ENCODE measurements around a stretch of chr9.

- RRBS, result no CpG with 5 or more reads among the region's 4 CpGs
Observed at GRCh38 chr9:121182272-121182873, 19.3 kb downstream of the RAB14 start.

- RRBS, result no CpG with 5 or more reads among the region's 5 CpGs
Observed at GRCh38 chr9:121240213-121240827, 27.6 kb upstream of the GSN start.

DNA sequence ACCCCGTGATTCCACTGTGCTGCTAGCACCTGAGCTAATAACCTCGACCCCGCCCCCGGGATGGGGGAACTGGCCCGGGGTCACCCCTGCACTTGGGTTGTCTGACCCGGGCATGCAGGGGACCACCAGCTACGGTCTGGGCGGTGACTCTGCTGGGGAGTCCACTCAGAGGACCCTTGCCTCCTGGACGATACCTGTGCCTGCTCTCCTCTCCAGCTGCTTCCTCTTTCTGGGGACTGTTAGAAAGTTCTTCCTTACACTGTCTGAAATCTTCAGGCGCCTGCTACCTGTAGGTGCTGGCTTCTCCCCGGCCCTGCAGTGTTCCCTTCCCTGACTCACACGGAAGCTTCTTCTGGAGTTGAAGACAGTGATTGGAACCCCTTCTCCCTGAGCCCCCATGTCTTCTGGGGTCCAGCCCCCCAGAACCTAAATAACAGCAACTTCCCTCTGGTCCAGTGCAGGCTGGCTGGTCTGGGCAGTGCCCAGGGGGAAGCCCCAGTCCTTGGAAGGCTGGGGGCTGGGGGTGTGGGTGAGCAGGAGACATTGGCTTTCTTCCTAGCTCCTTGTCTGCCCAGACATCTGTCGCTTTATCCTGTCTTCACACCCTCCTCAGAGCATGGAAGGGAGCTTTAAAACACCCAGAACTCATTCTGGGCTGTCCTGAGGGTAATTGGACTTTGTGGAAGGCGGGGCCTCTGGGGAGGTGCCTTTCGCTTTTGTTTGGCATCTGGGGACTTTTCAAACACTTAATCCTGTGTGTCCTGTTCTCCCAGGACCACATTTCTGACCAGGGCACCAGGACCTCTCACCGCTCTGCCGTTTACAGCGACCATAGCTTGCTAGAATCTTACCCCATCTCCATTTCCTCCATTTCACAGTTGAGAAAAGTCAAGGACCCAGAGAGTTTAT is 754 bp downstream of the GSN start:
- RRBS, result 3% methylated on average over 3 of the region's 18 CpGs

DNA sequence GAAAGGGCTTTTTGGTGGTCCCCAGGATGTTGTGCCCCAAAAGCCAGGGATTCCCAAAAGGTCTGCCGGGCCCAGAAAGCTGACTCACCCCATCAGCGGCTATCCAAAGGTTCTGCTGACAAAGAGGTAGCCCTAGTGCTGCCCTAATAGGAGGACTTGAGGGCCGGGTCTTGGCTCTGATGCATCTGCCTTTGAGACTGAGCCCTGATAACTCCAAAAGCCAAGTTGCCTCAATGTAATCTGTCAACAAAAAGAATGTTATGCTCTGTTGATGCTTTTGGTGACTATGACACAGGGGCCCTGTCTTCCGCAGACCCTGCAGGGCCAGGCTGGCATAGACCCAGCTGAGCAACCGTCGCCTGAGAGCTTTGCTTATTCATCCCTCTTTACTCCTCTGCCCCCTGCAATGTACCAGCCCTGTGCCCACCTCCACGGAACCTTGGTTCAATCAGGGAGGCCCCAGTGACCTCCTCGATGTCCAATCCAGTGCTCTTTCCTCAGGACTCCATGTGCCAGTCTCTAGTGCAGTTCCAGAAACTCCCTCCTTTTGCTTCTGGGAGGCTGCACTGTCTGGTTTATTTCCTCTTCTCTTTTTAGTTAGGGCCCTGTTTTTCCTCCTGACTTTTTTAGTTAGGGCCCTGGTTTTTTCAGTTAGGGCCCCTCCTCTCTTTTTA is 14.7 kb downstream of the GSN start:
- RRBS, result 68% methylated on average over 1 of the region's 8 CpGs

DNA sequence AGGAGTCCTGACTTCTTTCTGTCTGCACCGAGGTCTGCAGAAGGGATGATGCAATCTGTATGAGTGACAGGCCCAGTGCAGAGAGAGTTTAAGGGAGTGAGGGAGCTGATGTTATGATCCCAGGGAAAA is 21.8 kb downstream of the GSN start:
- RRBS, result no CpG with 5 or more reads among the region's 1 CpG

DNA sequence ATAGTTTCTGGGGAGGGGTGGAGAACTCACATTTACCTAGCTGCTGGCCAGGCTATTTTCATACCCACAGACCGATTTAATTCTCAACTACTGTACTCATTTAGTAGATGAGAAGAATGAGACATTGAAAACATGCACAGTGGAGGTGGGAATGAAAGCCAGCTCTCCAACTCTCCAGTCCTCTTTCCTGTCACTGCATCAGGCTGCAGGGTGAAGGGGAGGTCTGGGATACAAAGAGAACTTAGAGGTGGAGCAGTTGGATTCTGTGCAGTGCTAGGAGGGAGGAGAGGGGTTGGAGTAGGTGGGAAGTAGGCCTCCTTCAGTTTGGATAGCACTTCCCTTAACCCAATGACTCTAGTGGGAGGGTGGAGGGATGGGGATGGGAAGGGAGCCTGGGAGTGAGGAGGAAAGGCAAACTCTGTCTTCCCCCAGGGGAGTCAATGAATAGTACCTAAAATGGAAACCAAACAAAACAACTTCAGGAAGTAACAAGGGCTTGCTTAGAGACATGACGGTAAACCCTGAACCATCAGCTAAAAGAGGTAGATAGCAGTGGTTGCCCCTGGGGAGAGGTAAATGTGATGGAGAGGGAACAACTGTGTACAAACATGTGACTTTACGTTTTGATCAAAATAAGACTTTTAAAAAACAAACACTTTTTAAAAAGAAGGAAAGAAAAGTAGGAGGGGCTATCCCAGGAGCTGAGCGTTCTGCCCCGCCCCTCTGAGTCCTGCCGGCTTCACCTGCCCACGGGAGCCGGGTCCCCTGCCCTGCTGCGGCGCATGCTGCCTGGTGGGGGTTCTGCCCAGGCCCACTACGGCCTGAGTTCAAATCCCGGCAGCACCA is 30.8 kb downstream of the GSN start:
- RRBS, result 33% methylated on average over 5 of the region's 12 CpGs

DNA sequence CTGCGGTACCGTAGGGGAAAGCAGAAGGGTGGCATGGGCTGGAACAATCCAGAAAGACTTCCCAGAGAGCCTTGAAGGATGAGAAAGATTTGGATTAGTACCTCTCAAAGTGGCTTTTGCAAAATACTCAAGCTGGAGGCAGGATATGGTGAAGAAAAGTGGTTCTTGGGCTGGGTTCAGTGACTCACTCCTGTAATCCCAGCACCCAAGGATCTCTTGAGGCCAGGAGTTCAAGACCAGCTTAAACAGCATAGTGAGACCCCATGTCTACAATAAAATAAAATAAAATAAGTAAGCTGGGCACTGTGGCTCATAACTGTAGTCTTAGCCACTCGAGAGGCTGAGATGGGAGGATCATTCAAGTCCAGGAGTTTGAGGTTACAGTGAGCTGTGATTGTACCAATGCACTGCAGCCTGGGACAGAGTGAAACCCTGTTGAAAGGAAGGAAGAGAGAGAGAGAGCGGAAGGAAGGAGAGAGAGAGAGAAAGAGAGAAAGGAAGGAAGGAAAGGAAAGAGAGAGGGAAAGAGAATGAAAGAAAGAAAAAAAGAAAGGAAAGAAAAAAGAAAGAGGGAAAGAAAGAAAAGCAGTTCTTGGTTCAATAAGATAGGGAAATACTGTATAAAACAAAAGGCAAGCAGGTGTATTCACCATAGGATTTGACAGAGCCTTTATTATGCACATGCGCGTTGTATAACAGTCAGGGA is 41.7 kb downstream of the GSN start:
- RRBS, result no CpG with 5 or more reads among the region's 6 CpGs

GRCh38 chr9:121310588-121311251 is 42.8 kb downstream of the GSN start:
- RRBS, result no CpG with 5 or more reads among the region's 14 CpGs

DNA sequence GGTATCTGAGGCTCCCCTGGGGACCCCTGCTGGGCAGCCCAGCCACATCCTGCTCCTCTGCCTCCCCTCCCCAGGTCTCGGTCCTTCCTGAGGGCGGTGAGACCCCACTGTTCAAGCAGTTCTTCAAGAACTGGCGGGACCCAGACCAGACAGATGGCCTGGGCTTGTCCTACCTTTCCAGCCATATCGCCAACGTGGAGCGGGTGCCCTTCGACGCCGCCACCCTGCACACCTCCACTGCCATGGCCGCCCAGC is 50.6 kb downstream of the GSN start:
- RRBS, result no CpG with 5 or more reads among the region's 10 CpGs

- RRBS, result no CpG with 5 or more reads among the region's 24 CpGs
Observed at GRCh38 chr9:121325932-121326867, 43.9 kb downstream of the STOM start.

- RRBS, result no CpG with 5 or more reads among the region's 5 CpGs
Observed at GRCh38 chr9:121331121-121331694, 38.8 kb downstream of the STOM start.

DNA sequence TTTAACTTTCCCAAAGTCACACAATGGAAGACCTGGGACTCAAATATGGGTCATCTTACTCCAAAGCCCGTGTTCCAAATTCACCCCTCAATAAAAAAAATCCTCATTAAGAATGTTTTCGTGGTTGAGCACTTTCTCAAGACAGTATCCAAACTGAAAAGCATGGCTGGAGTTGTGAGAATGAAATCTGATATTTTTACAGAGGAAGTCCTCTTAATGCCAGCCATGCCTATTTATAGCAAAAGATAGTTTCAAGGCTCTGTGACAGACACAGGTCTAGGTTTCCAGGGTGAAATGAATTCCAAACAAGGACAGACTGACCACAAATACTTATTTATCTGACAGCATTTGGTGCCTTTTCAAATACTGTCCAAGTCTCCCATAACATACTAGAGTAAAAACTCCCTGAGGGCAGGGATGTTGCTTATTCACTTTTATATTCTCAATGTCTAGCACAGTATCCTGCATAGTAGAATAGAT is 10.3 kb downstream of the STOM start:
- RRBS, result no CpG with 5 or more reads among the region's 2 CpGs

DNA sequence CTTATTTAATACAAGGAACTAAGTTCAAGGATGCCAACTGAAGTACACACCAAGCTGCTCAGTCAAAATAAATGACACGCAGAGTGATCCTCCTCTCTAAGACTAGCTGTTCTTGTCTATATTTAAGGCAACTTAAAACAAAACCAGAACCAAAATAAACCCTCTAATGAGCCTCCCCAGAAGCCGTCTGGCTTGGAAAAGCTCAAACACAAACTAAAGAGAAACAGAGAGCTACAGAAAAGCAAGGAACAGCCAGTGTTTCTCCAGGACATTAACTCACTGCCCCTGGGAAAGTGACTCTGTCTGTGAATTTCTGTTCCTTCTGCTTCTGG is 15.0 kb downstream of the GGTA1 start:
- RRBS, result no CpG with 5 or more reads among the region's 2 CpGs

DNA sequence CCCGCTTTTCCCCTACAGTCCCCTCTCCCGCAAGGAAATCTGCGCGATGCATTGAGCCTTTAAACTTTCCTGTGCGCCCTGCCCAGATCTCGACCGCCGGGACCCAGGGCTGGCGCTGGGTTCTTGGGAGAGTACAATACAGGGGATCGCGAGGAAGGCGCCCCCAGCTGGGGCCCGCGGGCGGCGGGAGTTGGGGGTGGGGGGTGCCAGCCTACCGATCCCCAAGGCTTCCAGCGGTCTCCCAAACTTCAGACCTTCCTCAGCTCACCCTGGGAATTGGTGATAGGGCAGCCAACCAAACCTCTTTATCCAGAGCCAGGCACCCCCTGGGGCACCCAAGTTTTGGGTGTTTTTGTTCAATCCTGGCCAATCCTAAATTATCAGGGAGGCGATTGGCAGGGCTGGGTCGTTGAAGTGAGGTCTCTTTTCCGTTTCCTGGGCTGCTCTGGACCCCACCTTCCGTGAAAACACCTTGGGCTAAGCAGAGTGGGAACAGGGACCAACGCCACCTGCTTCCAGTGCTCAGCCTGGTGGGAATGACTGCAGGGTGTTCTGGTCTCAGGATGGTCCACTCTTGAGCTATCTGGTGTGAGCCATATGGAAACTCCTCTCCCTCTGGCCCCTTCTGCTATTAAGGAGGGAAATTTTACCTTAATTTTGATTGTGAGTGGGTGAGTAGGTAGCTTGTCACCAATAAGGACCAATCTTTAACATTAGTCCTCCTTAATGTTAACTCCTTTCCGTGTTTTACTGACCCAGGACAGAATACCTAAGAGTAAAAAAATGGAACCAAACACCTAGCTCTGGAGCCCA is 51.3 kb upstream of the DAB2IP start:
- RRBS, result no CpG with 5 or more reads among the region's 24 CpGs

DNA sequence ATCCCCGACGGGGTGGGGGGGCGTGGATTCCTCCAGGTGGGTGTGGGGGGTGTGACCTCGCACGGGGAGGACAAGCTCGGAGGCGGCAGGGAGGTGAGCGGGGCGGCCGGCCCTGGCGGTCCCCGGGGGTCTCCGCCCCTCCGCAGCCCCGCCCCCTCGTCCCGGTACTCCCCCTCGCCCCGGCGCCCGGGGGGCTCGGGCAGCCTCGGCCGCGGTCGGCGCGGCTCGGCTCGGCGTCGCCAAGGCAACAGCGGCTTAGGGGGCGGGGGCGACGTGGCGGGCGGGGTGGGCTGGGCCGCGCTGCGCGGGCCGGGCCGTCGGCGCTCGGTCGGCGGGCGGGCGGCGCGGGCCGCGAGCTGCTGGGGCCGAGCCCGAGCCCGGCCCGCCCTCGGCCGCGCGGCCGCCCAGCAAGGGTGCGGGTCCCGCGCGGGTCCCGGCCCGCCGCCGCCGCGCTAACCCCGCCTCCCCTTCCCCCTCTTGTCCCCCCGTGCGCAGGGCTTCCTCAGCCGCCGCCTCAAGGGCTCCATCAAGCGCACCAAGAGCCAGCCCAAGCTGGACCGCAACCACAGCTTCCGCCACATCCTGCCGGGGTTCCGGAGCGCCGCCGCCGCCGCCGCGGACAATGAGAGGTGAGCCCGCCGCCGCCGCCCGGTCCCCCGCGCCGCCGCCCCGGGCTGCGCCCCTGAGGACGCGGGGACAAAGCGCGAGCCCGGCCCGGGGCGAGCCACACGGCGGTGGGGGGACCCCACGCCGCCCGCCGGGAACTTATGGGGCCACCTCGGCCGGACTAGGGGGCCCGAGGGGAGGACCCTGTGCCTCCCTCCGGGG is 47.6 kb downstream of the DAB2IP start:
- RRBS, result 3% methylated on average over 64 of the region's 119 CpGs

GRCh38 chr9:121702833-121703398 is 51.5 kb downstream of the DAB2IP start:
- RRBS, result no CpG with 5 or more reads among the region's 3 CpGs

GRCh38 chr9:121731835-121732869 is 80.7 kb downstream of the DAB2IP start:
- RRBS, result no CpG with 5 or more reads among the region's 14 CpGs

DNA sequence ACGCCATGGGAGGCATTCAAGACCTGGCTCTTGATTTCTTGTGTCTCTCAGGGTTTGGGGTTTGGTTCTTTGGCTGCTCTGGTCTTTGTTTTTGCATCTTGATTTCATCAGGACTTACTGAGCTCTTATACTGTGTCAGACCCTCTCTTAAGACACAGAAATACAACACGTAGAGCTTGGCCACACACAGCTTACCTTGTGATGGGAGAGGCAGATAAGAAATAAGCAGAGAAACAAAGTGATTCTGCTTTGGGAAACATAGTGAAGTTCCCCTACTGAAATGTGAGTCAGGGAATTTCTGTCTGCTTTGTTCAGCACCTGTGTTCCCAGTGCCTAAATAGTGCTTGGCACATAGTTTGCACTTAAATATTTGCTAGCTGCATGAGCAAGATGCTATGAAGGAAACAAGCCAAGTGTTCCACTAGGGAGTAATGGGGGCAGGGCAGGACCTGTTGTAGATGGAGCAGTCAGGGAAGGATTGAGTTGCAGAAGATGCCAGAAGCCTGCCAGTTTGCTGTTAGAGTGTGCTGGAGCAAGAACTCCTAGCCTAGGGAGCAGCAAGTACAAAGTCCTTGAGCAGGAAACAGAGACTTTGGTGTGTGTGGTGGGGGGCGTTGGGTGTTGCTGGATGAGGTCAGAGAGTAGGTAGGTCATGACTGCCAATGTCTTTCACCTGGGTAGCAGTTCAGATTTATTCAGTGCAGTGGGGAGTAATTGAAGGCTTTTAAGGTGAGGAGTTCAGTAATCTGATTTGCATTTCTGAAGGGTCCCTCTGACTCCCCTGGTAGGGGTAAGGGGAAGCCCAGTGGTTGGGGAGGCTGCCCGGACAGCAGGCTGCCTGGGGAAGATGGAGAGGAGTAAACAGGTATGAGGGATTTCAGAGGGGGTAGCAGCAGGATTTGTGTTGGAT is 87.5 kb downstream of the DAB2IP start:
- RRBS, result no CpG with 5 or more reads among the region's 4 CpGs

GRCh38 chr9:121746247-121746823 is 94.9 kb downstream of the DAB2IP start:
- RRBS, result no CpG with 5 or more reads among the region's 7 CpGs

DNA sequence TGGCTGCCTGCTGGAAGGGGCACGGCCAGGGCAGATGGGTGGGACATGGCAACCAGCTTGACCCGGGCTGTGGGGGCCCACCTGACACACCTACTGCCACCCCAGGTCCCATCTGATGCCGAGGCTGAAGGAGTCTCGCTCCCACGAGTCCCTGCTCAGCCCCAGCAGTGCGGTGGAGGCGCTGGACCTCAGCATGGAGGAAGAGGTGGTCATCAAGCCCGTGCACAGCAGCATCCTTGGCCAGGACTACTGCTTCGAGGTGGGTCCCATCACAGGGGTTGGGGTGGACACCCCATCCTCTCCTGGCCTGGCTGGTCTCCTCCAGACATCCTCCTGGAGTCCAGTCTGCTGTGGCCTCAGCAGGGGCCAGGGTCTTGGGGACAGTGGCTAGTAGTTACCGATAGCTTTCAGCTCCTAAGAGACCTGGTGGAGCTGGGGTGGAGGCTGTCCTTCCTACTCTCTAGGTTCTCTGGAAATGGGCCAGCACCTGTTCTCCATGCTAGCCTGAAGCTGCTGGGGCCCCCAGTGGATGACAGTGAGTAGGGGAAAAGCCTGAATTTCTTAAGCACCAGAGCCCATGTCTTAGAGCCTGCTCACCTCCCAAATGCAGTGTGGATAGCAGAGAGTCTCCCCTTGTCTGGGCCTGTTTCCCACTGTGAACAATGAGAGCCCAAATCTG is 105.6 kb downstream of the DAB2IP start:
- RRBS, result no CpG with 5 or more reads among the region's 10 CpGs

Data from islet of Langerhans (tissue), 1 donor.